Kidney epithelial cell (primary cell): ENCODE measurements around a stretch of chr6.

DNA sequence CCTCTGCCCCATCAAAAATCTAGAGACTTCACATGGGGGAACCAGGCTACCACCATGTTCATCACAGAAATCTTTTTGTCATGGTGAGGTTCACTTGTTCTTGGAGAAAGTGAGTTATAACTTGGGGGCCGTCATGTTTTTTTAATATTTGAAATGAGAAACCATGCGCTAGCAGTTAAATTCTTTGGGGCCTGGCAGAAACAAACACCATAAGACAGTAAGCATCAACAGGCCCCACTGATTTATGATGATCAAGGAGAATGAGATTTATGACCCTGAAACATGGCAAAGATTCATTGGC is 410.7 kb downstream of the SAMD5 start:
- RAMPAGE, long total RNA = no peak
- RRBS = no CpG with 5 or more reads among the region's 2 CpGs

GRCh38 chr6:148508282-148508990 is 165.8 kb downstream of the SASH1 start:
- RAMPAGE, long total RNA = no peak
- RRBS = no CpG with 5 or more reads among the region's 13 CpGs

DNA sequence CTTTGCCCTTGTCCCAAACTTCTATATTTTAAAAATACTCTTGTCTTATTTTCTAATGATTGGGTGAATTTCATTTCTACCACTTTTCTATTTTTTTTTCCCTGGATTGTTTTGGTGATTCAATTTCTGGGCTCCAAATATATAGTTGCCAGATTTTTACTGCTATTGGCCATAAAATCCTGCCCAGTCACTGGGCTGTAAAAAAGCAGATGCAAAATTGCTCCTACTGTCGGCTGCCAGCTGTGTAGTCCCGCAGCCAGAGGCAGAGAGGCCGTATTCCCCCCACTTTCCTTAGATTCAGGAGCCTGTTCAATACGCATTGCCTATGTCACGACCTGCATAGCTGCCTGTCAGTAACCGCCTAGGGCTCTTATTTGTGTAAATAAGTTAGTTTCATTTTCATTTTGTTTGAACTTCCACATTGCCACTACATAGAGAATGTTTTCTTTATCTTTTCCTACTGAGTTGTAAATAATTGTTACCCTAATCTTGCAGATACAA is 46.1 kb upstream of the UST start:
- RAMPAGE, long total RNA = no peak
- RRBS = no CpG with 5 or more reads among the region's 6 CpGs

DNA sequence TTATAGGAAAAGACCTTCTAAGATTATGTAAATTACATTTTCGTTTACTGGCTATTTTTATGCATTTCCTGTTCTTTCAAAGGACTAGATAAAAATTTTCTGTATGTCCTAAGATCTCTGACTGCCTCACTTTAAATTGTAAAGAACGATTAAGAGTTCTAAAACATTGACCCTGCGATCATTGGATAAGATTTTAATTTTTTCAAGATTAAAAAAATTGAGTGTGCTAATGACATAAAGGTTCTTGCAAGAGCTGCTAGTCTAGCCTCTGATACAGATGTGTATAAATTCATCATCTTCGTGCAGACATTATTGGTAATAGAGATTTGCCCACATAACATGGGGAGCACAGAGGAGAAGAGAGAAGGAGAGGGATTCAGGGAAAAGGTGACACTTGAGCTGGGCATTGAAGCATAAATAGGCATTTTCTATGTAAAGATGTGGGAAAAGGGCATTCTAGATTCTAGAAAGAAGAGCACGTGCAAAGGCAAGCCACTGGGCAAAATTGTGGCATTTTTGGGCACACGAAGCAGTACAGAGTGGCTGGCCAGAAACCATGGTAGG is 23.1 kb downstream of the UST start:
- RAMPAGE, long total RNA = no peak
- RRBS = no CpG with 5 or more reads among the region's 6 CpGs

DNA sequence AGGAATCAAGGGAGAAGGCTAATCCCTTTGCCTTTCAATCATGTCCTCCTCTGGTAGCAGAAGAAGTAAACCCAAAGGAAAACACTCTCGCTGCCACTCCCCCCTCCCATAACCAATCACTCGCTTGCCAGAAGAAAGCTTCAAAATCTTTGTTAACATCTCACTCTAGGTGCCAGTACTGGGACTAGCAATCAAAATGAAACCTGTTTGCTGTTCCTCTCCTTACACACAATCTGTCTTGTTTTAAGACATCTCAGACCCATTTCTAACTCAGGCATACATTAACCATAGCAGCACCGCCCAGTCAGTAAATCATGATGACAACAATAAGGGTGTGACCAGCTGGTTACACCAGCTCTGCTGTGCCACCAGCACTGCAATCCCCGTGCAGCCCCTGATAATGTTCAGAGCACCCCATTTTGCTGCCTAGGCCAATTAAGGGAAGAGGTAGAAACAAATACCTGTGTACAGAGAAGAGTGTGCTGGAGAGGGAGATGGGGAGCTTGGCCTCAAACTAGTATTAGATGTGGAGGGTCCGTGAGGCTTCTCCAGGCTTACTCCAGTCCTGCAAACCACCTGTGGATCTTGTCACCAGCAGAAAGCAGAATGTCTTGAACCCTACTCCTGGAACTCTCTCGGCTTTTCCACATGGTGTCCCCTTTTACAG is 185.1 kb upstream of the TAB2 start:
- RAMPAGE, long total RNA = no peak
- RRBS = no CpG with 5 or more reads among the region's 6 CpGs

DNA sequence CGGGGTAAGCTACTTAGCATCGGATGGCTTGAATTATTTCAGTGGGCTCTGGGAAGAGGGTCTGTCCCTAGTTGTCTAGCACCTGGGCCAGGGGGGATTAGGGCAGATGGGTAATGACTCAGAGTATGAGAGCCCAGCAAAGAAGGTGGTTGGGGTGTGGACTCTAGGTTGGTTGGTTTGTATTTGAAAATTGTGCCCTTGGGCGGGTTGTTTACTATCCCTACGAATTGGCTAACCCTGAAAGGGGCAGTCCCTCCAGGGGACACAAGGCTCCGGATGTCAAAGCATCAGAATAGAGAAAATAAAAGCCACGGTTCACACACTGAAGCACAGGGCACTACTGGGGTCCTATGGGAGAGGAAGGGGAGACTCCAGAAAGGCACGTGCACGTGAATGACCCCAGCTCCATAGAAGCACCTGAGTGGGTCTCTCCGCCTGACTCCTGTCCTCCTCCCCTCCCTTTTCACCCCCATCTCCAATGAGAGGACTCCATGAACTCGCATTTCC is 148.4 kb upstream of the TAB2 start:
- RAMPAGE, long total RNA = no peak
- RRBS = no CpG with 5 or more reads among the region's 10 CpGs

DNA sequence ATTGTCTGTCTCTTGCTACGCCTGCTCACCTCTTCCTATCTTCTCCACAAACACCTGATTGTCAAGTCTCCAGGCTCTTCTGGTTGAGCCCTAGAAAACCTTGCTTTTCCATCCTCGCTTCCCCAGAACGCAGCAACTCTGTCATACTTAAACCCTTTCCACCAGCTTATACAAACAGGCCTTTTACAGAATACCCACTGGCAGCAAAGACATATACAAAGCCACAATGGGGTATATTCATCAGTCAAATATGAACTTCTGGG is 148.0 kb upstream of the TAB2 start:
- RAMPAGE, long total RNA = no peak
- RRBS = no CpG with 5 or more reads among the region's 3 CpGs

- RAMPAGE, long total RNA = no peak
- RRBS = no CpG with 5 or more reads among the region's 4 CpGs
Measured at GRCh38 chr6:149508427-149508853, 23.6 kb upstream of the ZC3H12D start.

DNA sequence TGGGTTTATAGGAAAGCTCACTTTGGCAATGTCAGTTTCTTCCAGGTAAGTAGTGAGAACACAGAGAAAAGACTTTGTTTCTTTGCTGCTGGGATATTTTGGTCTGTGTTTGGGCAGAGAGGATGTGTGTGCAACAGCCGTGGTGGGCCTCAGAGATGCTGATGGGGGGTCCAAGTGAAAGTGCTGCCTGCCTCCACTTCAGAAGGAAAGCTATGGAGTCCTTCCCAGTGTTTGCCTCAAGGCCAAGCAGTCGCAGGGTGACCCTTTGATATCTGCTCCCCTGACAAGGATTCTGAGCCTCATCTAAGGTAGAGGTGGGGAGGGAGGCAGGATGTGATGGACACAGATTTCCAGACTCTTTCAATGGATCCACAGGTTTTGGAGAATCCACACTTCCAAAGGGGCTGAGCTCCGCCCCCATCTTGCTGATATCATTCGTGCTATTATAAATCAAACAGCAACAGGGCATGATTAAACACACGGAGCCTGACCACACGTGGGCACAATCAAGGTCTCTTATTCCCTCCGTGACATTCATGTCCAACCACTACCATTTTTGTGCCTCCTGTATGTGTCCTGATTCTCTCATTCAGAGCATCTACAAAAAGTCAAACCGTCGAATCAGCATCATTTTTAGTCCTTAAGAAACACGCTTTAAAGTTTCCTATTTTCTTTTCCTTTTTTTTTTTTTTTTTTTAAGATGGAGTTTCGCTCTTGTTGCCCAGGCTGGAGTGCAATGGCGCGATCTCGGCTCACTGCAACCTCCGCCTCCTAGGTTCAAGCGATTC is 2.1 kb downstream of the LRP11 start:
- RAMPAGE, long total RNA = no peak
- RRBS = no CpG with 5 or more reads among the region's 16 CpGs

- RAMPAGE, long total RNA = no peak
- RRBS = no CpG with 5 or more reads among the region's 6 CpGs
Measured at GRCh38 chr6:149890599-149890992, 7.3 kb downstream of the RAET1E start.

DNA sequence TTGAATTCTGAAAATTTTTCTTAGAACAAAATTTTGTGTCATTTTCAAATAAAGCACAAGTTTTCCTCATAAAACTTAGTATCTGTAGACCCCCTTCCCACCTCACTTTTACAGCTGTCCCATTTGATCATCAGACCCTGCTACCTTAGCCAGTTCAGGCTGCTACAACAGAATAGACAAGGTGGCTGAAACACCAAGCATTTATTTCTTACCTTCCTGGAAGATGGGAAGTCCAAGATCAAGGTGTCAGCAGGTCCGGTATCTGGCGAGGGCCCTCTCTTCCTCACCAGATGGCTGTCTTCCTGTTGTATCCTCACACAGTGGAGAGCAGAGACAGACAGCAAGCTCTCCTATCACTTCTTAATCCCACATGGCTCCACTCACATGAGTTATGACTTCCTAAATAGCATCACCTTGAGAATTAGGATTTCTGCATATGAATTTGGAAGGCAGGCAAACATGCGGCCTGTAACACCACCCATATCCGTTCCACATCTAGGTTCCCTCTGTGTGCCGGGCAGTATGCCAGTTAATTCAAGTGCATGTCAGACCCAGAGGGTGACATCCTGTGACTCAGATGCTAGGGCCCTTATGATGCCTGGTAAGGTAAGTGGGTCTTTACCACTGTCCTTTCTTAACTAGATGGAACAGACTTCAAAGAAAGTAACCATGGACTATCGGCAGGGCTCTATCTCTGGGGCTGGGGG is 2.1 kb downstream of the RAET1E start:
- RAMPAGE, long total RNA = no peak
- RRBS = no CpG with 5 or more reads among the region's 6 CpGs

DNA sequence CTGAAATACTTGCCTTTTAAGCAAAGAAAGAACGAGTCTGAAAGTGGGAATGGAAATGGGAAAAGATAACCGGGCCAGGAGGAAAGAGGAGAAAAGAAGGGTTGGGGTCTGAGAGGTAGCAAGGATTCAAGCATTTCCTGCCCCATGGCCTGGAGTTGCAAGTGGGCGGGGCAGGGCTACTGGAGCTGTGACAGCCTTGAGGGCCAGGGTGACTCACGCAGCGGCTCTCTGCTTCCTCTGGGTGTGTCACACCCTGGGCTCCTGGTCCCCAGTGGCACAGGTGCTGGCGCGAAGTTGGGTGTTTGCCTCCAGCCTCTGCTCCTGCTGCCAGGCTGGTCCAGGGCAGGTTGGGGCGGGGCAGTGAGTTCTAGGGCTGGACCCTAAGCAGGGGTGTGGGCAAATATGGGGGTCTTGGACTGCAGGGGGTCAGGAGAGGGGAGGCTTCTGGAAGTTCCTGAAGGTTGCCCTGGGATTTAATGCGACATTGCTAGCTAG is 3.3 kb upstream of the ULBP3 start:
- RAMPAGE, long total RNA = no peak
- RRBS = no CpG with 5 or more reads among the region's 9 CpGs

GRCh38 chr6:150079590-150080012 is 10.7 kb upstream of the ULBP3 start:
- RAMPAGE, long total RNA = no peak
- RRBS = no CpG with 5 or more reads among the region's 4 CpGs

DNA sequence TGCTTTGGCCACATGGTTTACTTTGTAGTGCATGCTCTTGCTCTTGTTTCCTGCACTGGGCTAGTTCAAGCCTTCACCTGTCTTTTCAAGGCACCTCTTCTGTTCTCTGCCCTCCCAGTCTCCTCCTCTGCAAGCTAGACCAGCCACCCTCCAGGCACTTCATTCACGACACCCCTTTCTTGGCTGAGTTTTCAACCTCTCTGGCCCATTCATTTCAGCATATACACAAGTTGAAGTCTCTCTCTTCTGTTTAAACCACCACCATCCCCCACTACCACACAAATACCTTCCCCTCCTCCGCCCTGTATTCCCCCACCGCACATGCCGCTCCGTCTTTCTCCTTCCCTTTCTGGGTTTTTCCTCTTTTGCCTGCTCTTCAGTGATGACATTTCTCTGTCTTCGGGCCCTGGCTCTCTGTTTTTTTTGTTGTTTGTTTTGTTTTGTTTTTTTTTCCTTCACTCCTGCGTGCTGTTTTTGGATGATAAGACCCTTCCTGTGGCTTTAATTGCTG is 7.8 kb downstream of the PPP1R14C start:
- RAMPAGE, long total RNA = no peak
- RRBS = no CpG with 5 or more reads among the region's 7 CpGs

DNA sequence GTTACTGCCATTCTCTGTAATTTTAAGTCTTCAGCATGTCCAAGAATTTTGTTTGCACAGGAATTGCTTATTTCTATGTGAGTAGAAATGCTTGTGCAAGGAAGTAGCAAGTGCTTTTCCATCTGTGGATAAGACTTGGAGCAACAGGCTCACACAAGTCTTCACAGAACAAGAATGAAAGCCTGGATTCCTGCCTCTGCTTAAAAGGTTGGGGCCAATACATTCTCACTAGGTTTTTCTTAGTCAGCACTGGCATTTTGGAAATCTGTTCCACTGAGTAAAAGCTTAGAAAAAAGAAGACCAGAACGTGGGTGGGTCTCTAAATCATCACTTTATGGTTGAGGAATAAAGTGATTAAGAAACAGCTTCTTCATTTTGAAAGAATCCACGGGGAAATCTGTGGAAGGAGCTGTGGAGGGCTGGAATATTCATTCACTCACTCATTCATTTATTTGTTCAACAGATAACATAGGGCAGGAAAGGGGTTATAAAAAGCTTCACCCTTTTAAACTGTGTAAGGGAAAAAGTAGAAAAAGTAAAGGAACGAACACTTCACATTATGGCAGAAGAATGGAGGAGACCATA is 10.7 kb downstream of the PPP1R14C start:
- RAMPAGE, long total RNA = no peak
- RRBS = no CpG with 5 or more reads among the region's 3 CpGs

DNA sequence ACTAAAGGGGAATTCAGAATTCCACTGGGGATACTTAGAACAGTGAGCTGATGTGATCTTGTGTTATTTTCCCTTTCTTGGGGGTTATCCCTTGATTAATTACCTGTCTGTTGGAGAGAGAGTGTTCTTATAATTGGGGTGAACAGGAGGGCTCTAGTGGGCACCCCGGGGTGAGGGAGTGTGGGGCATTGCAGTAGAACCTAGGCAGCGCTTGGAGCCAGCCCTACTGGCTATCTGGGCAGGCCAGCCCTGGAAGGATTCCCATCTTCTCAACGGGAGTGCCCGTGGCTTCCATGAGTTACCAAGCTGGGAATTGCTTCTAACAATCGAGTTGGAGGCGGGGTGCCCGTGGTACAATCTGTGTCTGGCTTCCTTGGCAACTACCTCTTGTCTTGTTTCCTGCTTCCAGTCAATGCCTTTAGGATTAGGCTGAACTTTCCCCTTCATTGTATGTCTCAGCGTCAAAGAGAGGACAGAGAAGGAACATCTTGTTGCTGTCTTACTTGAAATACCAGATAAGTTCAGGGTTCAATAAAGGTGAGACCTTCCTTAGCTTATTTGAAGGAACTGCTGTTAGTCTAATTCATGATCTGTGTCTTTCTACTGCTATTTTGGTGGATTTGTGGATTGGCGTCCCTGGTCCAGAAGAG is 33.3 kb downstream of the PPP1R14C start:
- RAMPAGE, long total RNA = no peak
- RRBS = no CpG with 5 or more reads among the region's 9 CpGs

DNA sequence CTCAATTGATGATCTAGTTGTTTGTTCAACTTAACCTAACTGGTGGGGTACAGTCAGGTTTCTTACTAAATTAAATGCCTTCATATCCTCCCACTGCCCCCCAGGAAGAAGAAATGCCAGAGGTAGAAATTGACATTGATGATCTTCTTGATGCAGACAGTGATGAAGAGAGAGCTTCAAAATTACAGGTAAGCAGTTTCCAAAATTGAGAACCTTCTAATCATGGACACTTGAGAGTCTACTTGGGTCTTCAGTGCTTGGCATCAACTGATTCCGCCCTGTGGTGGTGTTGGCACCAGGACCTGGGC is 71.8 kb downstream of the PPP1R14C start:
- RAMPAGE, long total RNA = no peak
- RRBS = no CpG with 5 or more reads among the region's 1 CpG

- RAMPAGE, long total RNA = no peak
- RRBS = no CpG with 5 or more reads among the region's 20 CpGs
Measured at GRCh38 chr6:150622814-150624029, 23.5 kb downstream of the PLEKHG1 start.

- RAMPAGE, long total RNA = no peak
- RRBS = no CpG with 5 or more reads among the region's 3 CpGs
Measured at GRCh38 chr6:150636023-150636477, 36.4 kb downstream of the PLEKHG1 start.

GRCh38 chr6:150866138-150866895 is 815 bp downstream of the MTHFD1L start:
- RAMPAGE, long total RNA = start-site peak on the plus strand at chr6:150865739-150866595, 42 and 32 reads in 2 replicates
- RRBS = 1% methylated on average over 22 of the region's 91 CpGs